Kidney (tissue), 2 donors: ENCODE measurements around the gene HES6.

GRCh38 chr2:237756825-237757107 is 41.8 kb upstream of the RBM44 start:
- PRO-cap = no peak
- RRBS = no CpG with 5 or more reads among the region's 2 CpGs

- PRO-cap = no peak
- RRBS = no CpG with 5 or more reads among the region's 16 CpGs
Observed at GRCh38 chr2:237901965-237902630, 42.7 kb downstream of the RAMP1 start.

GRCh38 chr2:238141861-238142306 is 3.4 kb downstream of the KLHL30 start:
- PRO-cap = unidirectional peak, plus-strand start at chr2:238142182
- RRBS = 31% methylated on average over 5 of the region's 8 CpGs

DNA sequence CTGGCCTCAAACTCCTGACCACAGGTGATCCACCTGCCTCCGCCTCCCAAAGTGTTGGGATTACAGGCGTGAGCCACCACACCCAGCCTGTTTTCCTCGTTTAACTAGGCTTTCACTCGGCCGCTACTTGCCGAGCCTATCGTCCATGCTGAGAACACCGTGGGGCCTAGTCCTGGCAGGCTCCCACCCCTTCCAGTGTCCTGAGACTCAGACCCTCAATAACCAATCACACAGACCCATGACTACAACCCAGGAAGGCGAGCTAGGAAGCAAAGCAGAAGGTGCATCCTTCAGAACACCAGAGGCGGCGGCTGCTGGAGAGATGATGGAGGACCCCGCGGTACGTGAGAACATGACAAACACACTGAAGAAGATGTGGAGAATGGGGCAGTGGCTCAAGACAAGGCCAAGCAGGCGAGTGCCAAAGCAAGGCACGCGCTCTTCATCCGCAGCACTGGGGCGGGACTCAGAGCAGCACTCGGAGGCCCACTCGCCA is 13.5 kb downstream of the ERFE start:
- PRO-cap = no peak
- RRBS = no CpG with 5 or more reads among the region's 21 CpGs

DNA sequence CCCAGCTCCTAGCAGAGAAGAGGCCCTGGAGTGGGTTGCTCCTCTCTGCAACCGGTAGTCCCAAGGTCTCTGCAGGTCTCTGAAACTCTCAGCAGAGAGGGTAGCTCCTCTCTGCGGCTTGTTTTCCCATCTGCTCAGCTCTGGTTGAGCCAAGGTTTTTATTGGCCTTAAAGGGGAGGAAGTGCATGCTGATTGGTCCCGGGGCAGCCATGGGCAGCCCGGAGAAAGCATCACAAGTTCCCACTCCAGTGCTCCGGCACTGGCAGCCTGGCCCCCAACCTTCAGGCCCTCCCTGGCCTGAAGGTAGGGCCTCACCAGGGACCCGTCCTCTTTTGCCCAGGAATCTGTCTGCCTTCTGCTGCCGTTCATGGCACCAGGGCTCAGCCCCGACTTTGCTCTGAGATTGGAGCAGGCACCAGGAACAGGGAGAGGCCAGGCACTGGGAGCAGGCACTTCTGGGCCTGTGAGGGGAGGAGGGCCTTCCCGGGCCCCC is 17.4 kb upstream of the ILKAP start:
- PRO-cap = bidirectional peak, plus-strand start at position 243 of the sequence, minus-strand start at position 132 of the sequence
- RRBS = 43% methylated on average over 2 of the region's 9 CpGs

- PRO-cap = unidirectional peak, minus-strand start at chr2:238240038
- RRBS = 2% methylated on average over 65 of the region's 95 CpGs
Observed at GRCh38 chr2:238239766-238240540, at the start of gene HES6. Gene HES6 (minus strand): TSS chr2:238240038.

DNA sequence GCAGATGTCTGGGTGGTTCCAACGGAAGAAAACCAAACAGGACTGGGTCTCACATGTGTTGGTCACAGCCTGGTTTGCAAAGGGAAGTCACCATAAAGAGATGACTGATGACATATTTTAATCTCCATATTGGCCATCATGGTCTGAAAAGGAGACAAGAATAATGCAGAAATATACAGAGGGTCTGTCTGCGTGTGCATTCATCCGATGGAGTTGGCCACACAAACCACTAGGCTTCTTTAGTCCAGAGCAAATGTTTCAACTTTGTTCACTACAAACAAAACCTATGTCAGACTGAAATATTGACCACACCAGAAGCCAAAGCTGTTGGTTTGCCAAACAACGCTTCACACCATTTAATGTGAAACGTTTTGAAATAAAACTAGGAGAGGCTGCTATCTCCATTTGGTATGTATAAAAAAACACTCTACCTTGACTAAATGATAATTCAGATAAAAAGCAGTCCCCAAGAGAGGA is 5.7 kb upstream of the HES6 start:
- PRO-cap = no peak
- RRBS = no CpG with 5 or more reads among the region's 5 CpGs

DNA sequence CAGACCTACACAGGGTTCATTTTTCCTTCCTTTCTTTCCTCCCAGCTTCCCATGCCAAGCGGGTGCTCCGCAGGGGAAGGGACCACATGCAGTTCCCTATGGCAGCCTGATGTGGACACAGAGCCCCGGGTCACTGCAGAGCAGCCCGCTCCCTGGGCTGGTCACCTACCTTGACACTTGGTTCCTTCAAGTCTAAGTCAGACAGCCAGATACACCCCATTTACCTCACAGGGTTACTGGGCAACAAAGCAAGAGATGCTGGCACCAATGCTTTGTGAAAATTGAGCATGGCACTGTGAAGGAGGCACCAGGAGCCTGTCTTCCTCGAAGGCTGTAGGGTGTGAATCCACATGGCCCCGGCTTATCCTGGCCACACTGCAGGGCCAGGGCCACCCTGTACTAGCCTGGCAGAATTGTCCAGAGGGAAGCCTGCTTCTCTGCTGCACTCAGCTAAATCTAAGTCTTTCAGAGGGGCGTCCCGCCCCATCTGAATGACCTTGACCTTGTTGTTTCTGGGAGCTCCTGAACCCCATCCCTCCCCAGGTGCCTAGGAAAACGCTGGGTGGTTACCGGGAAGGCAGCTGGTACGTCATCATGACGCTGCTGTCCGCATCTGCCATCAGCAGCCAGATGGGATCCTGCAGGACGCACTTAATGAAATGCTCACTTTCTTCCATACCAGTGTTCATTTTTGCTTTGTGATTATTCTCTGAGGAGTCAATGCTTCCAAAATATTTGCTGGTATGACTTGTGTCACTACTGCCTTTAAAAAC is 10.3 kb upstream of the HES6 start:
- PRO-cap = no peak
- RRBS = 100% methylated on average over 1 of the region's 14 CpGs

DNA sequence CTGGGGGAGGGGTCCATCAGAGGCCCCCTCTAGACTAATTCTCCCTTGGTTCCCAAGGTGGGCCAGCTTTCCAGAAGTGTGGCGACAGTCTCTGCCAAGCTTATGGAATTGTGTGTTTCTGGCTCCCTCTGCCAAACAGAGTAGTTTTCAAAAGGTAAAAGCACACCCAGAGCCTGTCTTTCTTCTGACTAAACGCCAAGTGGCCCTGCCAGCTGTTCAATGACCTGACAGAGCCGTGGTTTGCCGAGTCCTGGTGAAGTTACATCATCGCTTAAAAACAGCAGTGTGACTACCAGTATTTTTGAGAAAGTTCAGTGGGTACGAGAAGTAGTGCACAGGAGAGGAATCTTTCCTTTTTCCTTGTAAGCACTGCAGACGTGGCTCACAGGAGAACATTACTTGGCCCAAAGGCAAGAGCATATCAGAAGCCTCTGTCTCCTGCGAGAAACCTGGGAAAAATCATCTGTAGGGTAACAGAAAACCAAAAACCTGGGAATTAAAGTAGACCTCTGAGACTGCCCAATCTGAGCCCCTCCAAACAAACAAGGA is 1.8 kb downstream of the PER2 start:
- PRO-cap = bidirectional peak, plus-strand start at position 314 of the sequence, minus-strand start at position 221 of the sequence
- RRBS = no CpG with 5 or more reads among the region's 8 CpGs

GRCh38 chr2:238328353-238329396 is 8.4 kb downstream of the TRAF3IP1 start:
- PRO-cap = no peak
- RRBS = 55% methylated on average over 1 of the region's 29 CpGs

DNA sequence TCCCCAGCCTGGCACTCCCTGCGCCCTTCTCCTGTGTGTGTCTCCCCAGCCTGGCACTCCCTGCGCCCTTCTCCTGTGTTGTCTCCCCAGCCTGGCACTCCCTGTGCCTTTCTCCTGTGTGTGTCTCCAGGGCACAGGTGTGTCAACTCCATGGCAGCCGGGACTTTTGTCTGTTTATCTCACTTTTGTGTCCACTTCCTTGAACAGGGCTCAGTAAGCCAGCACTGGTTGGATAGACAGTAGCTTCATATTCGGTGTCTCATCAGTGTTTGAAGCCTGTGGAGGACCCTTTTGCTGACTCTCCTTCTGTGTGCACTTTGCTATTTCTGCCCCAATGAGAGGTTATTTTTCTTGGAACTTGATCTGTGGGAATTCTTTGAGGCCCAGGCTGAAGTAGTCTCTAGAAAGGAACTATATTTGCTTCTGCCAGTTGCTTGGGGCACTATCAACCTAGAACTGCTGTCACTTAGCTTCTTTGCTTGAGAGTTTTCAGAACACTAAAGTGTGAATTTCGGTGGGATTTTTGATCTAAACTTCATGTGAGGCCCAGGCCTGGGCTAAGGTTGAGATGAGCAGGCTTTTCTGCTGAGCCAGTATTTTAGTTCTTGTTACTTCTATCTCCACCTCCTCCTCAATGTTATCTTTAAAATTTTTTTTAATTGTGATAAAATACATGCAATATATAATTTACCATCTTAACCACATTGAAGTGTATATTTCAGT is 8.3 kb upstream of the ASB1 start:
- PRO-cap = no peak
- RRBS = no CpG with 5 or more reads among the region's 5 CpGs

DNA sequence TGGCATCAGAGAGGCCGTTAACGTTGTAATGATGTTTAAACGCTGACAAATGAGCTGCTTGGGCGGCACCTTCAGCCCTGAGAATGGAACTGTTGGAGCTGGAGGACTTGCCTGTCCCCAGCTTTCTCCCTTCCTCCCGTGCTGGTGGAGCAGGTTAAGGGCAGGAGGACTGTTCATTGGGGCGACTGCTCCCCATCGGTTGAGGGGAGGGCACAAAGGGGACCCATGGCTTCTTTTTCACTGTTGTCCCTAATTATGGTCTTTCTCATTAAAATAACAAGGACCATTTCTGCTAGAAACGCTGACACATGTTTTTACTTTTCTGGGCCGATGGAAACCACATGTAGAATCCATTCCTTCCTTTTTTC is 169.9 kb downstream of the ASB1 start:
- PRO-cap = no peak
- RRBS = no CpG with 5 or more reads among the region's 9 CpGs

- PRO-cap = no peak
- RRBS = no CpG with 5 or more reads among the region's 8 CpGs
Observed at GRCh38 chr2:238991605-238991954, 143.7 kb downstream of the TWIST2 start.

GRCh38 chr2:239121572-239122017 is 273.7 kb downstream of the TWIST2 start:
- PRO-cap = no peak
- RRBS = 100% methylated on average over 2 of the region's 16 CpGs

DNA sequence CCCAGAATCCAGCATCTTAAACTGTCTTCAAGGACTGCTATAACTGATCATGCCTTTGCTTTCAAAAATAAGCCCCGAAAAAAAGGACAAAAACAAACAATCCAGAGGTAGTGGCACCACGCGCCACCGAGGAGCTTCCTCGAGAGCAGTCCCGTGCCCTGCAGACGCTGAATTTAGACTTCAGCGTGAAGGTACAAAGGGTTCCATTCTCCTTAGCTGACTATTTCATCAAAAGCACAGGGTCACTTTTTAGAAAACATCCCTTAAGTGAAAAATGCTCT is 189.1 kb downstream of the HDAC4 start:
- PRO-cap = no peak
- RRBS = no CpG with 5 or more reads among the region's 8 CpGs

DNA sequence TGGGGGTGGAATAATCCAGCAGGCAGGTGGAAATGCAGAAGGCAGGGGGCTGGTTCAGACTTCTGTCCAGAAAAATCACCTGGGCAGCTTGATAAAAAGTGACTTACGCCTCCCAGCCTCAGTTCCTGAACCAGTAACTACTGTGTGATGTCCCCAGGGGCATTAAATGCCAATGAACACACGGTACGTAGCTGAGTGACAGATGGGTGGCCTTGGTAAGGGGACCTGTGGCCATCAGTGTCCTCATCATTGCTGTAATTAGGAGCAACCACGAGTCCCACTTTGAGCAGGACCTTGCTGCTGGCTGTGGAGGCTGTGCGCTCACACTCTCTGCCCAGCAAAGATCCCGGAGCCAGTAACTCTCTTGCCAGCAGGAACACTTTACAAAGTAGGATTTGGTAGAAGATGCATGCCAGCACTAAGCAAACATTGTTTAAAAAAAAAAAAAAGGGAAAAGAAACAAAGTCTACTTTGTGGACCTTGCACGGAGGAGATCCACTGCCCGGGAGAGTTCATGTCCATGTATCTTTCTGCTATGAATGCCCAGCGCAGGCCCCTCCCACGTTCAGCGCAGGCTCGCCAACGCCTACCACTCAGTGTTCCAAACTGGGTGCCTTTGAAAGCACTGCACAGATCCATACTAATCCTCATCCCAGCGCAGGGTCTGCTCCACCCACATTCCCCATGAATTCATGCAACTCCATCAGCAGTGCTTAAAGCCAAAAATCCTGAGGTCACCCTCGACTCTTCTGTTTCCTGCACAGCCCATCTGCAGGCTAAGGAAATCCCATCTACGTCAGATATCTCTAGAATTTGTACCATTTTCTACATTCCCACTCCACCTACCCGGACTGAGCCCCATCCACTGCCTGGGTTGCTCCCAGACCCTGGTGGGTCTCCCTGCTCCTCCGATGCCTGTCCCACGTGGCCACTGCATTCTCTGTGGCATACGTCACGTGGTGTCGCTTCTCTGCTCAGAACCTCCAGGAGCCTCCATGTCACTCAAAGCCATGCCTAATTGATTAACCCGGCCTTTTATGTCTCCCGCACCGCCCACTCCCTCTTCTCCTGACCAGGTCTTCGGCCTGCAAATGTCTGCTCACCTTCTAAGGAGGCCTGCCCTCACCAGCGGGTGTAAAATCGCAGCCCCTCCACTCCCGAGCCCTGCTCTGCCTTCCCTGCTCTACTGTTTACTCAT is 177.0 kb downstream of the HDAC4 start:
- PRO-cap = no peak
- RRBS = 80% methylated on average over 1 of the region's 29 CpGs

- PRO-cap = no peak
- RRBS = no CpG with 5 or more reads among the region's 8 CpGs
Observed at GRCh38 chr2:239251636-239252344, 149.0 kb downstream of the HDAC4 start.

- PRO-cap = no peak
- RRBS = no CpG with 5 or more reads among the region's 19 CpGs
Observed at GRCh38 chr2:239252751-239253208, 148.0 kb downstream of the HDAC4 start.

GRCh38 chr2:239310258-239310702 is 90.5 kb downstream of the HDAC4 start:
- PRO-cap = no peak
- RRBS = no CpG with 5 or more reads among the region's 4 CpGs

- PRO-cap = no peak
- RRBS = 57% methylated on average over 3 of the region's 14 CpGs
Observed at GRCh38 chr2:239348441-239349068, 52.3 kb downstream of the HDAC4 start.